ENCODE measurements around the genes CDH18 and CDH6.

DNA sequence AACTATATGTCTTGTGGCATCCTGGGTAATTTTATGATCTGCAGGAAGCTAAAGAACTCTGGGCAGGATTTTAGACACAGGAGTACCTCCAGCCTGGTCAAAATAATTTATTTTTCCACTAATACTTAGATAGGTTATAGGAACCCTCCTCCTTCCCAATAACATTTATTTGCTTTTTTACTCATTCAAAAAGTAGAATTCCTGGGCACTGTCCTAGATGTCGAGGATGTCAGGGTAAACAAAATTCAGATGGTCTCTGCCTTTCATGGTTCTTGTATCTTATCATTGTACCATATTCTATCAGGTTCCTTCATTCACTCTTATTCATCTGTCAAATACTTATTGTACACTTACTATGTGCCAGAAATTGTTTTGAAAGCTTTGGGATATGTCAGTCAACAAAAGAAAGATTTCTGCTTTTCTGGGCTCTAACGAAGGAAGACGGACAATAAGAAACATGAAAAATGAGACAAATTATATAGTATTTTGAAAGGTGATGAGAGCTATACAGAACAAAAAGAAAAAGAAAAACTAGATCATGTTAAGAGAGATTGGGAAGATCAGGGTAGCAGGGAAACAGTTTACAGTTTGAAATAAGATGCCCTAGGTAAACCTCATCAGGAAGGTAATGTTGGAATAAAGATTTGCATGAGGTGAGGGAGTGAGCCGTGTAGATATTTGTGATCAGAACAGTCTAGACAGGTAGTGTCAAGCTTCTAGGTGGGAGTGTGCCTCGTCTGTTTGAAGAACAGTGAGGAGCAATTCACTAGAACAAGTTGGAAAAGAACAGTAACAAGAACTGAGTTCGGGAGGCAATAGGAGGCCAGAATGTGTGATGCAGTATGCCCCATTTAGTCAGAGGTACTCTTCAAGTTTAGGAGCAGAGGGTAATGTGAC, 336.1 kb downstream of the FBXL7 start:
- PRO-cap: no peak

GRCh38 chr5:16483311-16483849, 17.8 kb upstream of the ZNF622 start:
- PRO-cap: no peak

DNA sequence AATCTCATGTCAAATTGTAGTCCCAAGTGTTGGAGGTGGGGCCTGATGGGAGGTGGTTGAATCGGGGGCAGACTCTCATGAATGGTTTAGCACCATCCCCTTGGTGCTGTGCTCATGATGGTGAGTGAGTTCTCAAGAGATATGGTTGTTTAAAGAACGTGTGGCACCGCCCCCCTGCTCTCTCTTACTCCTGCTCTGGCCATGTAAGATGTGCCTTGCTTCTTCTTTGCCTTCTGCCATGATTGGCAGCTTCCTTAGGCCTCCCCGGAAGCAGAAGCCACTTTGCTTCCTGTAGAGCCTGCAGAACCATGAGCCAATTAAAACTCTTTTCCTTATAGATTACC, 28.7 kb upstream of the ZNF622 start:
- PRO-cap: no peak

GRCh38 chr5:16508493-16509541, 43.2 kb upstream of the ZNF622 start:
- PRO-cap: bidirectional peak, plus-strand start at chr5:16509089, minus-strand start at chr5:16508959

GRCh38 chr5:16577435-16578138, 39.2 kb downstream of the RETREG1 start:
- PRO-cap: no peak

- PRO-cap: no peak
Observed at GRCh38 chr5:16626698-16627345, 10.0 kb upstream of the RETREG1 start.

GRCh38 chr5:16712979-16714166, 96.6 kb upstream of the RETREG1 start:
- PRO-cap: no peak

DNA sequence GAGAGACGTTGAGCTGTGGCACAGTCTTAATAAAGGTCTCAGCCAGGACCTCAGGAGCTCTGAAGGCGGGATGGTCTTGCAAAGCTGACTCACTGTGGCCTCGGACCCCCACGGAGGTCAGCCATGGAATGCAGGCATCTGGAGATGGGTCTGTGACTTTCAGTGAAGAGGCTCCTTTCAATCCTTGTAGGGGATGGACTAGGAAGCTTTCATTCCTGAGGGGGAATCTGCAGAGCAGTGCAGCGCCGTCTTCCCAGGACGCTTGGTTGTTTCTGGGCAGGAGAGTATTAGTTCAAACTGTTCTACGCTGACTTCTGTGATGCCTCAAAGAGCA, 65.7 kb upstream of the BASP1 start:
- PRO-cap: no peak

DNA sequence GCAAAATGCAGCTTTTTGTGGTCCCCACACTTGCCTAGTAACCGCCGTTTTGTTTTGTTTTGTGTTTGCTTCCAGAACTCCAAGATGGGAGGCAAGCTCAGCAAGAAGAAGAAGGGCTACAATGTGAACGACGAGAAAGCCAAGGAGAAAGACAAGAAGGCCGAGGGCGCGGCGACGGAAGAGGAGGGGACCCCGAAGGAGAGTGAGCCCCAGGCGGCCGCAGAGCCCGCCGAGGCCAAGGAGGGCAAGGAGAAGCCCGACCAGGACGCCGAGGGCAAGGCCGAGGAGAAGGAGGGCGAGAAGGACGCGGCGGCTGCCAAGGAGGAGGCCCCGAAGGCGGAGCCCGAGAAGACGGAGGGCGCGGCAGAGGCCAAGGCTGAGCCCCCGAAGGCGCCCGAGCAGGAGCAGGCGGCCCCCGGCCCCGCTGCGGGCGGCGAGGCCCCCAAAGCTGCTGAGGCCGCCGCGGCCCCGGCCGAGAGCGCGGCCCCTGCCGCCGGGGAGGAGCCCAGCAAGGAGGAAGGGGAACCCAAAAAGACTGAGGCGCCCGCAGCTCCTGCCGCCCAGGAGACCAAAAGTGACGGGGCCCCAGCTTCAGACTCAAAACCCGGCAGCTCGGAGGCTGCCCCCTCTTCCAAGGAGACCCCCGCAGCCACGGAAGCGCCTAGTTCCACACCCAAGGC, 57.8 kb downstream of the BASP1 start:
- PRO-cap: no peak

- PRO-cap: no peak
Observed at GRCh38 chr5:17305839-17306673, 88.6 kb downstream of the BASP1 start.

DNA sequence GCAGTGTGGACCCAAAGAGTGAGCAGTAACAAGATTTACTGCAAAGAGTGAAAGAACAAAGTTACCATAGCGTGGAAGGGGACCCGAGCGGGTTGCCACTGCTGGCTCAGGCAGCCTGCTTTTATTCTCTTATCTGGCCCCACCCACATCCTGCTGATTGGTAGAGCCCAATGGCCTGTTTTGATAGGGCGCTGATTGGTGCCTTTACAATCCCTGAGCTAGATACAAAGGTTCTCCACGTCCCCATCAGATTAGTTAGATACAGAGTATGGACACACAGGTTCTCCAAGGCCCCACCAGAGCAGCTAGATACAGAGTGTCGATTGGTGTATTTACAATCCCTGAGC, 93.9 kb downstream of the BASP1 start:
- PRO-cap: no peak

DNA sequence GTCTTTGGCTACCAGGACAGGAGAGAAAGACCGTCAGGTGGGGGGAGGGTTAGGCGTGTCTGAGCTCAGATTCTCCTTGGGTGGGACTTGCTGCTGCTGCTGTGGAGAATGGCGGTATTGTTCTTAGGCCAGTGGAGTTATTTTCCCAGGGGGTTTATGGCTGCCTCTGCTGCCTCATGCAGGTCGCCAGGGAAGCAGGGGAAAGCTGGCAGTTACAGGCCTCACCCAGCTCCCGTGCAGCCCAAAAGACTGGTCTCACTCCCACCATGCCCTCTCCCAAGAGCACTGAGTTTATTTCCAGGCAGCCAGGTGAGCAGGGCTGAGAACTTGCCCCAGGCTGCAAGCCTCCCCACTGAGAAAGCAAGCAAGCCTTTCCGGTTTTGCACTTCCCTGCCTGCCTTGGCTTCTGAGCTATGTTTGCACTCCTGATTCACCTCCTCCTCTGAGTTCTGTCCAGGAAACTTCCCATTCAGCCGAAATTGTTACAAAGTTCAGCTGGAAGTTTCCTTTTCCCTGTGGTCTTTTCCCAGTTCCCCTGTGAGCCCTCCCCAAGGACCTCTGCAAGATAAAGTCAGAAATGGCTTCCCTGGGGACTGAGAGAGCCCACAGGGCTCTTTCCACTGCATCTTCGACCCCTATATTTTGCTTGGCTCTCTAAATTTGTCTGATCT, 296.1 kb upstream of the H3Y1 start:
- PRO-cap: no peak

DNA sequence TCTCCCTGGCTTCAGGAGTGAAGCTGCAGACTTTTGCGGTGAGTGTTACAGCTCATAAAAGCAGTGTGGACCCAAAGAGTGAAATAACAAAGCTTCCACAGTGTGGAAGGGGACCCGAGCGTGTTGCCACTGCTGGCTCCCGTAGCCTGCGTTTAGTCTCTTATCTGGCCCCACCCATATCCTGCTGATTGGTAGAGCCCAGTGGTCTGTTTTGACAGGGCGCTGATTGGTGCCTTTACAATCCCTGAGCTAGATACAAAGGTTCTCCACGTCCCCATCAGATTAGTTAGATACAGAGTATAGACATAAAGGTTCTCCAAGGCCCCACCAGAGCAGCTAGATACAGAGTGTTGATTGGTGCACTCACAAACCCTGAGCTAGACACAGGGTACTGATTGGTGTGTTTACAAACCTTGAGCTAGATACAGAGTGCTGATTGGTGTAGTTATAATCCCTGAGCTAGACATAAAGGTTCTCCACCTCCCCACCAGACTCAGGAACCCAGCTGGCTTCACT, 845.7 kb downstream of the CDH18 start:
- PRO-cap: no peak

DNA sequence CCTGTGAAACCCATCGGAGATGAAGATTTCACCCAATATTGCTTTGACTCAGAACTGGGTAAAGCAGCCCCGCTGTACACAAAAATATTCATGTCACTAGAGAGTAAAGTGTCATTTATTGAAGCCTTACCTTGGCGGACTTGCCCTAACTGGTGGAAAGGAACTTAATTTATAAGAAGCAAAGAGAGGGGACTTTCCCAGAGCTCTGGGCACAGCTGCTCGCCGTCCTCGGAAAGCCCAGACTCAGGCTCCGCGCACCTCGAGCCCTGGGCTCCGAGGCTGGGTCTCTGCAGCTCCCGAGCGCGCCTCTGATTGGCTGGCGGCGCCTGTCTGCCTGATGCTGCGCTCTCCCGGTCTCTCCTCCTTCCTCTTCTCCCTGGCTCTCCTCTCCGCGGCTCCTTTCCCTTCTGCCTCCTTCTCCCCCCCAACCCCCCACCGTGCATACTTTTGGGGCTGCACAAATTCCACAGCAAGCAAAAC, at the start of gene CDH18:
Gene CDH18, minus strand, starts transcription at position 245 of the 480 bp plus-strand sequence.
- PRO-cap: no peak

GRCh38 chr5:20972300-20973095, 984.5 kb upstream of the CDH18 start:
- PRO-cap: no peak

DNA sequence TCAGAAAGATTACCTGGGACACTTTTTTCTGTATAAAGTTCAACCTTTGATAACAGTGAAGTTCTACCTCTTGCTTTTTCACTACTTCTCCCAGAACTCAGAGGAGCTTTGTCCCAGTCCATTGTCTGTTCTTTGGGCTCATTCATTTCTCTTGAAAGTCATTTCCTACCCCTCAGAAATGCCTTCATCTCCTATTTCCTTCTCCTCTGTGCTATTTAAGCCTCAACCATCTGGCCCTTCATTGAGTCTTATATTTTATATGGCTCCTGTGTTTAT, 16.4 kb upstream of the CDH10 start:
- PRO-cap: no peak

GRCh38 chr5:26236881-26237273, 801.5 kb downstream of the CDH9 start:
- PRO-cap: no peak

DNA sequence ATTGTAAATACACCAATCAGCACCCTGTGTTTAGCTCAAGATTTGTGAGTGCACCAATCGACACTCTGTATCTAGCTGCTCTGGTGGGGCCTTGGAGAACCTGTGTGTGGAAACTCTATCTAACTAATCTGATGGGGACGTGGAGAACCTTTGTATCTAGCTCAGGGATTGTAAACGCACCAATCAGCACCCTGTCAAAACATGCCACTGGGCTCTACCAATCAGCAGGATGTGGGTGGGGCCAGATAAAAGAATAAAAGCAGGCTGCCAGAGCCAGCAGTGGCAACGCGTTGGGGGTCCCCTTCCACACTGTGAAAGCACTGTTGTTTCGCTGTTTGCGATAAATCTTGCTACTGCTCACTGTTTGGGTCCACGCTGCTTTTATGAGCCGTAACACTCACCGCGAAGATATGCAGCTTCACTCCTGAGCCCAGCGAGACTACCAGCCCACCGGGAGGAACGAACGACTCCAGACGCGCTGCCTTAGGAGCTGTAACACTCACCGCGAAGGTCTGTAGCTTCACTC, 82.1 kb upstream of the CDH9 start:
- PRO-cap: no peak

DNA sequence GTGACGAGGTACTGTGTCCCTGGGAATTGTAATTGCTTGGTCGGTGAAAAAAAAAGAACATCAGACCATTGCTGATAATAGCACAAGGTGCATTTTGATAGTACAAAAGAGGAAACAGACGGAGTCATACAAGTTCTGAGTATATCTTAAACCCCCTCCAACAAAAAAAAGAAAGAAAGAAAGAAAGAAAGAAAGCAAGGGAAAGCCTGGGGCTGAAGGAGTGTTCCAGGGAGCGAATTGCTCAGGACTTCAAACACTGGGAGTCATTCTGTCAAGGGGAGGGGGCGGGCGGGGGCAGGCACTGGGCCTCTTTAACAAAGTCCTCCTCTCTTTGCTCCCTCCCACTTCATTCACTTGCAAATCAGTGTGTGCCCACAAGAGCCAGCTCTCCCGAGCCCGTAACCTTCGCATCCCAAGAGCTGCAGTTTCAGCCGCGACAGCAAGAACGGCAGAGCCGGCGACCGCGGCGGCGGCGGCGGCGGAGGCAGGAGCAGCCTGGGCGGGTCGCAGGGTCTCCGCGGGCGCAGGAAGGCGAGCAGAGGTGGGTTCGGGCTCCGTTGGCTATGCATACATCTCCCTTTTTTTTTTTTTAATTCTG, at the start of gene CDH6:
Gene CDH6, plus strand, starts transcription at position 341 of the 598 bp plus-strand sequence.
- PRO-cap: no peak

DNA sequence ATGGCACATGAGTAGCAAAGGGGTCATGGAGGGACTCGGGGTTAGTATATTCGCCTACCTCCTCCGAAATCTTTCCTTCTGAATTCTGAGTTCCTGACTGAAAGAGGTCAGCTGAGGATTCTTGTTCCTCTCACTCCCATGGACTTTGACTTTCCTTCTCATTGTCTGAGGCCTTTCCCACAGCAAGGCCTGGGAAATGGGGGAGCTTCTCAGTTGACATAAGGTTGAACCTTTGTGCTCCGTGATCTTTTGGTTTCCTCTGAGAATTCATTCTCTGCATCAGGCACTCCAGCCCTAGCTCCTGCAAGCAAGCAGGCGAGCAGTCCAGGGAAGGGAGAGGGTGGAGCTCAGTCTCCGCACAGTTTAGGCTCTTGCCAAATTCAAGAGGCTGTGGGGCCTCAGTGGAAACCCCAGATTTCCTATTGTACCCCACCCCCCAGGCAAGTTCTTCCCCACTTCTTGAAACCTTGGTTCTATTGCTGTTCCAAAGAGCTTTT, 147.1 kb downstream of the PDZD2 start:
- PRO-cap: no peak

Data from left colon (tissue), 1 donor.